Adrenal gland (tissue), 7 donors: ENCODE measurements around a stretch of chr21.

GRCh38 chr21:44989444-44989981 is 49.7 kb downstream of the SLX9 start:
- PRO-cap, 3 experiments: no peak in any of the 3 experiments
- RAMPAGE, long total RNA, 4 experiments: no peak in any of the 4 experiments
- RRBS: no CpG with 5 or more reads among the region's 8 CpGs

DNA sequence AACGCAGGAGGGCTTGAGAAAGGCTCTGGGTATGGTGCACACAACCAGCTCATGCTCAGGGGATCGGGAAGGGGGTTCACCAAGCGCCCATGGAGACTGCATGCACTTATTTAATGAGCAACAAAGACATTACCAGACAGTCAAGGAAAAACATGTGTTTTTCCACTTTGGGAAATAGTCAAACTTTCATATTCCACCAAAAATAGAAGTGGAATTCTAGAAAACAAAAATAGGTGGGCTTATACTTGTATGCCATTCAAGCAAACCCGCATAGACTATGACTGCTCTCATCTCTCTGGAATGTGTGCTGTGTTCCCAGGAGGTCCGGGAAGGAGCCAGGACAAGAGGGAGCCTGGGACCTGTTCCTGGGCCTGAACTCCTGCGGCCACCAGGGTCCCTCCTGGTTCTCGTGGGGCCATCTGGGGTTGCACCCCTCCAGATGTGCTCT is 9.9 kb upstream of the ADARB1 start:
- PRO-cap, 3 experiments: no peak in any of the 3 experiments
- RAMPAGE, long total RNA, 4 experiments: no peak in any of the 4 experiments
- RRBS: no CpG with 5 or more reads among the region's 7 CpGs

DNA sequence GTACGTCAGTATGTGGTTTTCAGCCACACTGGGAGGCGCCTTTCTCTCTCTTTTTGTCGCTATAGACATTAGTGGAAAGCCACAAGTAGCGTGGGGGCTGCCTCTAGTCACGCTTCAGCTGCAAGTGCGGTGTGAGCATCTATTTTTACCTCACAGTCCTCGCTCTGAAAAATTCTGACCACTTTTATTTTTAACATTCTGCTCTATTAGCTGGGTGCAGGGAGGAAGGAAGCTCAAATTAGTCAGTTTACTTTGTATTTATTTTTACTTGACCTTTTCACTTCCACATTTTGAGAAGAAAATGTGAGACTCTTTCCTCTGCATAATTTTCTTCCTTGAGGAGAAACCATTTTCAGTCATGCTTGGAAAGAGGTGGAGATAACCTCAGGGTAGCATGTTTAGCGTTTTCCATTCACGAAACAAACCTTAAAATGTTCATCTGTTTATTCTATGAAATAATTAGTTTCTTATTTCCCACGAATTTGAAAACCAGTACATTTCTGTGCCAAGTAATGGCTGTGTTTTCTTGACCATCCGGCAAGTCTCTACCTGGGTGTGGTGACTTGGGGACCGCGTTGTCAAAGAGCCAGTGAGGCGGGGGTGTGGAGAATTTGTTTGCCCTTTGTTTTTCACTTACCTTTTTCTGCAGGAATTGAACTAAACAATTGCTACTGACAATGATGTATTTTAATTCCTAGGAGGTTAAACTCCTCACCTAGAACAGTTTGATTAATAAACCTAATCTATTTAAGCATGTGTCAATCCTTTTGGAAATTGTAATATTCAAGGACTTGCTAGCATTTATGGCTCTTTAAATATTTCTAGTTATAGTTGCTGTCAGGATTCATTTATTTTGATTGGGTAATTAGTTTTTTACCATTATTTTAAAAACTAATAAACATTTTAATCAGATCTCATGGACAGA is 35.7 kb downstream of the ADARB1 start:
- PRO-cap, 3 experiments: no peak in any of the 3 experiments
- RAMPAGE, long total RNA, 4 experiments: no peak in any of the 4 experiments
- RRBS: no CpG with 5 or more reads among the region's 14 CpGs

DNA sequence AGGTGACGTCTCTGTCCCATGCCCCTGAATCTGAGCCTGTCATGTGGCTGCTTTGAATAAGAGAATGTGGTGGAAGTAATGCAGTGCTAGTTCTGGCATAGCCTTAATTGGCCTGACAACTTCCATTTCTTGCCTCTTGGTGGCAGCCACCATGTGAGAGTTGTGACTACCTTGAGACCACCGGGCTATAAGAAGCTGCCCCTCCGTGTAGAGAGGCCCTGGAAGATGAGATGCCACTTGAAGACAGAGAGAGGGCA is 95.4 kb downstream of the POFUT2 start:
- PRO-cap, 3 experiments: no peak in any of the 3 experiments
- RAMPAGE, long total RNA, 4 experiments: no peak in any of the 4 experiments
- RRBS: no CpG with 5 or more reads among the region's 3 CpGs

- PRO-cap, 3 experiments: peak in 1 of 3 experiments; most common minus-strand start chr21:45251564 (in 1)
- RAMPAGE, long total RNA, 4 experiments: no peak in any of the 4 experiments
- RRBS: no CpG with 5 or more reads among the region's 5 CpGs
Observed at GRCh38 chr21:45251408-45251739, 36.3 kb downstream of the POFUT2 start.

DNA sequence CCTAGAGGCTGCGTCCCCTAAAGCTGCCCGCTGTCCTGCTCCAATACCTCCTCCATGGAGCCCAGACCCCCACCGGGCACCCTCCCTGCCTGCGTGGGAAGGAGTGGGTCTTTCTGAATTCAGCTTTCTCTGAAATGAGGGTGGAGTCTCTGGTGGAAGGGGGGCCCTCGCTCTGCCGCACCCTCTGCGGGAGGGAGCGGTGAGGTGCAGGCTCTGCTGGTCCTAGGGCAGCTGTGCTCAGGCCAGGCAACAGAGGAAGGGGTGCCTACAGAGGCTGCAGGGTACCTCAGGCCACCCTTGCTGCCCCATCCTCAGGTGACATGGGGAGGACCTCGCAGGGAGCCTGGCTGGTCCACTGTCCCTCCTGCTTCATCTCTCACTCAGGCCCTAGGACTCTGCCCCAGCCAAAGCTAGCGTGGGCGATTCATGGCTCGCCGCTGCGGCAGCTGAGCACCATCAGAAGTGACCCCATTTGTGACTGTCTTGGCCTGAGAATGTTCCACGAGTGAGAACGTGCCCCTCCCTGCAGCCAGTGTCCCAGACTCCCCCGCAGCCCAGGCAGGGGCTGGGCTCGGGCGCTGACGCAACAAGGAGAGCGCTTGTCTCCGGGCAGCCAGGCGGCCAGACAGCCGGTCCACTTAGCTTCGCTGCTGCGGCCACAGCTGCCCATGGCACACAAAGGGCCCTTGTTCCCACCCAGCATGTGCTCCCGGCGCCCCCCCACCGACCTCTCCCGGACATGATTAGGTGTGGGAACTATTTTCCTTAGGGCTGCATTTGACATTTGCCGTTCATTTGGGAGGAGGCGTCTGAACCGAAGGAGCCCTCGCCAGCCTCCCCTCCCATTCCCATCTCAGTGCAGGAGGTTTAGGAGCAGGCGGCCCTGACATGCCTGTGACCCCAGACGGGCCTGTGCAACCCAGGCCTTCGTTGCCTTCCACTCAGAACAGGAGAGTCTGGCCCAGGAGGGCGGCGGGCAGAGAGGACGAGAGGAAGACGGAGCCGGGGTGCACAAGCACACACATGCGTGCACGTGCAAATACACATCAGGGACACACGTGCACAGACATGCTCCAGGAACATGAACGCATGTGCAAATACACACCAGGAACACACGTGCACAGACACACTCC is 19.2 kb upstream of the POFUT2 start:
- PRO-cap, 3 experiments: peak in 3 of 3 experiments; most common plus-strand start position 602 of the sequence (in 1); most common minus-strand start position 378 of the sequence (in 2)
- RAMPAGE, long total RNA, 4 experiments: no peak in any of the 4 experiments
- RRBS: 24% methylated on average over 12 of the region's 47 CpGs

DNA sequence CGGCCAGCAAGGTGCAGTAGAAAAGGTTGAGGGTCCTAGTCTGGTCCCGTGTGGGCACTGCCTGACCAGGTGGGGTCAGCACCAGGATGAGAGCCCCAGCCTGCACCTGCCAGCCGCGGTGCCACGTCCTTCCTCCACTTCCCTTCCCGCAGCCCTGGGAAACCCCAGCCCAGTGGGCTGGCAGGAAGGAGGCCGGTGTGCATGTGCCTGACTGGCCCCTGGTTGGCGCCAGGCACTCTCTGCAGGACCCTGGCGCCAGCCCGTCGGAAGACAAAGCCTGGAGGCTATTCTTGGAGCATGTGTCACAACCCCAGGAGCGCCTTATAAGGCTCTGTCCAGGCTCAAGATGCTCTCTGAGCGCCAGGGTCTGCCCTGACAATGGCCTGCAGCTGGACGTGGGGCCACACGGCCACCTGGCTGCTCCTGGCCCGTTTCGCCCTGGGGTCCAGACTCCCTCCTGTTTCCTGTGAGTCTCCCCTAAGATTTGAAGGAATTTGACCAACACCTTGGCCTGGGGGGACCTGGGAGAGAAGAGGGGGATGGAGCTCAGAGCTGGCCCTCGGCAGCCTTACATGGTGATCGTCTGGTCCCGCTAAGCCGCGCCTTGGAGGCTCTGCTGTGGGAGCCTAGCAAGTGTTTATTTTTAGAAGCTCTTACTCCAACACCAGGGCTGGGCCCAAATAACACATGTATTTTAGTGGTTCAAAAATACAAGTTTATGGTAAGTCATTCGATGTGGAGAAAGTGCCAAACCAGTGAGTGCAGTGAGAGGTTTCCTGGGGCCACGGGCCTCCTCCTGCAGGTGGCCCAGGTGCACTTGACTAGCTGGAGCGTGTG is 32.0 kb upstream of the POFUT2 start:
- PRO-cap, 3 experiments: peak in 3 of 3 experiments; most common plus-strand start position 375 of the sequence (in 3); most common minus-strand start position 134 of the sequence (in 1)
- RAMPAGE, long total RNA, 4 experiments: no peak in any of the 4 experiments
- RRBS: no CpG with 5 or more reads among the region's 25 CpGs

- PRO-cap, 3 experiments: no peak in any of the 3 experiments
- RAMPAGE, long total RNA, 4 experiments: no peak in any of the 4 experiments
- RRBS: no CpG with 5 or more reads among the region's 47 CpGs
Observed at GRCh38 chr21:45322096-45323380, 34.8 kb upstream of the POFUT2 start.

- PRO-cap, 3 experiments: no peak in any of the 3 experiments
- RAMPAGE, long total RNA, 4 experiments: no peak in any of the 4 experiments
- RRBS: no CpG with 5 or more reads among the region's 24 CpGs
Observed at GRCh38 chr21:45405327-45405492, 245 bp downstream of the COL18A1 start.

DNA sequence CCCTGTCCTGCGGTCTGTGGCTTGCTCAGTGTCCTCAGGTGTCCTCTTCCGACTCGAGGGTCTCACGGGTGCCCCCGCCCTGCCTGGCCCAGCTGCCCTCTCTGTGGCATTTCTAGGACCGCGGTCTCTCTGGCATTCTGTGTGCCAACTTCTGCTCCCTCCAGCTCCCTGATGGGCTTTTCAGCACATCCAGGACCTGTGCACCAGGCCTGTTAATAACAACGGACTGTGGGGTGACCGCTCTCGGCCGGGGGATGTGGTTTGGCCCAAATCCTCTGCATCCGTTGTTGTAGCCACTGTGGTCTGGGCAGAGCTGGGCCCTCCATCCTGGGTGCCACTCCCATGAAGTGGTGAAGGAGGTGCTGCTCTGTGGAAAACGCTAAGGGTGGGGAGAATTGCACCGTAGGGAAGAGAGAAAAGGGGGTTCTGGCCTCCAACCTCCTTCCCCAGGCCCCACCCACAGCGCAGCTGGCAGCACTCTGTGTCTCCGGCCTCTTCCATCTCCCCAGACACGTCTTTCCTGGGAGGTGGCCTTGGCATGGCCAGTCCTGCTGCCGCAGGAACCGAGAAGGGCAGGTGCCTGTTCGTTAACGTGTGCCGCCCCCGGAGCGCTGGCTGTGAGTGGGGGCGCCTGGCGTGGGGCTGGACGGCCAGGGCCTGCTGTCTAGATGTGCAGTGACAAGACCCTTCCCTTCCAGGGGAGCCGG is 12.6 kb downstream of the COL18A1 start:
- PRO-cap, 3 experiments: peak in 1 of 3 experiments; most common plus-strand start position 545 of the sequence (in 1)
- RAMPAGE, long total RNA, 4 experiments: no peak in any of the 4 experiments
- RRBS: 17% methylated on average over 8 of the region's 28 CpGs

DNA sequence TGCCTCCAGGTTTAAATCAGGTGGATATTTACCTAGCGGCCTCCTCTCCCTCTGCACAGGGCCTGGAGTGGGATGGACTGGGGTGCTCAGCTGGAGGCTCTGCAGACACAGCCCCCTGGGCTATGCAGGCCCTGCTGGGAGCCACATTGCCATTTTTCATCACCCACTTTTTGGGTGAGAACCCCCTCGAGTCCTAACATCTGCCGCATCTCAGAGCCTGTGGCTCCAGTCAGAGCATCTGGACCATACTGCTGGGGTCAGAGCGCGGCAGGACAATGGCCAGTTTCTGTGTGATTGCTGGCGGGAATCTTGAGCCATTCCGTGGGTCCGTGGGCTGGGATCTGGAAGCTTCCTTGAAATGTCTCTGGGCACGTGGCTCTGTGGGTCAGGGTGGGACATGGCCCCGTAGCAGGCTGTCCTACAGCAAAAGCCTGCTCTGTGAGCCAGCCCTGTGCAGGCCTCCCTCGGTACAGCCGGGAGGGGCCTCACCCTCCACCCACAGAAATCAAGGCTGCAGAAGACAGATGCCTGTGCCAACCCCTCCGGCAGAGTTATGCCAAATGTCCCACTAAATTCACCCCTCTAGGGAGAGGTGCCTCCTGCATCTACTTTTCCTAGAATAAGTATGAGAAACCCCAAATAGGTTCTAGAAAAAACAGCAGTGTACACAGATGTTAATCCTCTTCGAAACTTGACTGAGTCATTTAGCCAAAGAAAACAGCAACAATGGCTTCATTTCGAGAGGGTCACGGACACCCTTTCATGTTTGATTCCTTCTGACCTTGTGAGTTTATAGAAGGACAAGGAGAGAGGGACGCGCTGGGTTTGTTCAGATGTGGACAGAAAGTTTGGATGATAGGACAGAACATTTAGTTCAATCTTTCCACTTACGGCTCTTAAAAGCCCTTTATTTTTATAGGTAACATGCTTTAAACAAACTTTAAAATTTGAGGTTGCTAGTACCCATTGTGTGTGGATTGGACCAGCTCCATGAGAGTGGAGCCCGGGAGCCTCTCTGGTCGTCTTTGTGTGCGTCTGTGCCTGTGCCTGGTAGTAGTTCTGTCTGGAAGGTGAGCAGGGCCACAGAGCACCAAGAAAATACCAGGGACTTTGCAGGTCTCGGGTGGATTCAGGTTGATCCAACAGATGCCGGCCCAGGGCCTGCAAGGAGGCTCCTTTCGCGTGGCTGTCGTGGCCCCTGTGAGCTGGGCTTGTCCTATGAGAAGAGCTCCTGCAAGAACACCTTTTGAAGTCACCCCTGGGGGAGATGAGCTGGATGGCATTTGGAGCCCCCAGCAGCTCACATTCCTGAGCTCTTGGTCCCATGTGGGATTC is 27.9 kb downstream of the COL18A1 start:
- PRO-cap, 3 experiments: peak in 3 of 3 experiments; most common plus-strand start position 832 of the sequence (in 2); most common minus-strand start position 613 of the sequence (in 1)
- RAMPAGE, long total RNA, 4 experiments: no peak in any of the 4 experiments
- RRBS: 22% methylated on average over 2 of the region's 27 CpGs

DNA sequence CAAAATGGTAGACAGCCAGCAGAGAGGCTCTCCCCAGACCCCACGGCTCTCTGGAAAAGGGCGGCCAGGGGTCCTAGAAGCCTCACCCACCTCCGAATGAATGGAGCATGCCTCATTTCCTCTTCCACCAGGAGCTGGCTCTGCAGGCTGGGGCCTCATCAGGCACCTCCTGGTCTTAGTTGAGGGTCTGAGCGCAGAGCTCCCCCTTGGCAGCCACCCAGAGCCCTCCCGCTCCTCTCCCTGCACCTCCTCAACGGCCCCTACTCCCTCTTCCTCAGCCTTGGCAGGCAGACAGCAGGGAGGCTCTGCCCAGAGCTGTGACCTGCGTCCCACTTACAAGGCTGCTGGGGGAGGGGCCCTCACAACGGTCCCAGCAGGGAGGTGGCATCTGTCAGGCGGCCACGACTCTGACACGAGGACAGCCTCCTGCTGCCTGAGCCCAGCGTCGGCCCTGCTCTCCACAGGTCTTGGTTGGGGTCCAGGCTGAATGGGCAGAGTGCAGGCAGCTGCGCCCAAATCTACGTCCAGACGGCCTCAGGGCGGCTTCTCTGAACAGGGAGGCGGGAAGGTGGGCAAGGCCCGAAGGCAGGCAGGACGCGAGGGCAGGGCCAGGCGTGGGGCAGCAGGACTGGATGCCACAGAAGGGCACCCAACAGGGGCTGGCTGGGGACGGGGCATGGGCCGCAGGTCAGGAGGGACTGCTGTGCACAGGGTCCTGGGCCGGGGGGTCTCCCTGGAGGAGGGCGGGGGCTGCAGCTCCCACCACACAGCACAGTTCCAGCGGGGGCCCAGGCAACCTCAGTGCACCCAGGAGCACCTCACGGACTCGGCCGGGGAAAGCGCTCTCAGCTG is 7.6 kb downstream of the SLC19A1 start:
- PRO-cap, 3 experiments: peak in 3 of 3 experiments; most common plus-strand start position 461 of the sequence (in 2); most common minus-strand start position 307 of the sequence (in 2)
- RAMPAGE, long total RNA, 4 experiments: start-site peak on the minus strand in 1 of 4 experiments, centred at position 304 of the sequence, 18 reads per replicate
- RRBS: no CpG with 5 or more reads among the region's 31 CpGs

DNA sequence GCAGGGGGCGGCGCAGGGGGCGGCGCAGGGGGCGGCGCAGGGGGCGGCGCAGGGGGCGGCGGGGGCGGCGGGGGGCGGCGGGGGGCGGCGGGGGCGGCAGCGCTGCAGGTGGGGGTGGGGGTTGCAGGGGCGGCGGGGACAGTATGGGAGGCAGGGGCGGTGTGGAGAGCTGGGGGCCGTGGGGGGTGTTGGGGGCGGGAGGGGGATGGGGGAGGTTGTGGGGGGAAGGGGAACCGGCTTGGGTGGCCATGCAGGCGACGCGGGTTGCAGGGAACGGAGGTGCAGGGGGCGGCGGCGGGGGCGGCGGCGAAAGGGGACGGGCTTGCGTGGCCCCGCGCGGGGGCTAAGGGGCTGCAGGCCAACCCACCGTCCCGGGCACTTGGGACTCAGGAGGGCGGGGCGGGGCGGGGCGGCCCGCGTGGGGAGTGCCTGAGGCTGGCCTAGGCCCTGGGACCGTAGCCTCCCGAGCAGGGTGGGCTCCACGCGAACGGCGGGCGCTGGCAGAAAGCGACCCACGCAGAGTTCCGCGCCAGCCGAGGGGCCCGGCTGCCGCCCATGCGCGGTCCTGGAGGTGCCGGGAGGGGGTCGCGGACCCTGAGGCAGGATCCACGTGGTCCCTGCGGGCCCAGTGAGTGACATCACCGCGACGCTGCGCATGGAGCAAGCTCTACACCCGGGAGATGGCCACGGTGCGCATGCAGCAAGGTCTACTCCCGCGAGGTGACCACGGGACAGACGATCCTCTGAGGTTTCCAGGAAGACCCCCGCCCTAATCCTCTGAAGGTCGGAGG is 13.2 kb upstream of the SLC19A1 start:
- PRO-cap, 3 experiments: peak in 3 of 3 experiments; most common plus-strand start position 218 of the sequence (in 3); most common minus-strand start position 275 of the sequence (in 1)
- RAMPAGE, long total RNA, 4 experiments: start-site peak on the plus strand in 4 of 4 experiments, centred at positions 441 to 447 of the sequence, 12 to 27 reads per replicate
- RRBS: under 1% methylated on average over 9 of the region's 81 CpGs

DNA sequence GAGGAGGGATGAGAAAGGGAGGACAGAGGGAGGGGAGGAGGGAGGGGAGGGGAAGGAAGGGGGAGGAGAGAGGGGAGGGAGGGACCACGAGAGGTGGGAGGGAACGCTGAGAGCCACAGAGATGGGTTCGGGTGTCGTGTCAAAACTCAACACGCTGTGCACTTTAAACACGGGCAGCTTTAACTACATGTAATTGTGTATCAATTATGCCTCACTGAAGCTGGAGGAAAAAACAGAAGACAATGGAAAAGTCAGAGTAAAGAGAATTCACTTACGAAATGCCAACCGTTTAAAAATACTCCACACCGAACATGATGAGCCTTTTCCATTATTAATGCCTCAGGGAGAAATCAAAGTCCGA is 35.9 kb upstream of the PCBP3 start:
- PRO-cap, 3 experiments: no peak in any of the 3 experiments
- RAMPAGE, long total RNA, 4 experiments: no peak in any of the 4 experiments
- RRBS: no CpG with 5 or more reads among the region's 10 CpGs

- PRO-cap, 3 experiments: no peak in any of the 3 experiments
- RAMPAGE, long total RNA, 4 experiments: no peak in any of the 4 experiments
- RRBS: no CpG with 5 or more reads among the region's 12 CpGs
Observed at GRCh38 chr21:45638566-45639563, 4.7 kb upstream of the PCBP3 start.

DNA sequence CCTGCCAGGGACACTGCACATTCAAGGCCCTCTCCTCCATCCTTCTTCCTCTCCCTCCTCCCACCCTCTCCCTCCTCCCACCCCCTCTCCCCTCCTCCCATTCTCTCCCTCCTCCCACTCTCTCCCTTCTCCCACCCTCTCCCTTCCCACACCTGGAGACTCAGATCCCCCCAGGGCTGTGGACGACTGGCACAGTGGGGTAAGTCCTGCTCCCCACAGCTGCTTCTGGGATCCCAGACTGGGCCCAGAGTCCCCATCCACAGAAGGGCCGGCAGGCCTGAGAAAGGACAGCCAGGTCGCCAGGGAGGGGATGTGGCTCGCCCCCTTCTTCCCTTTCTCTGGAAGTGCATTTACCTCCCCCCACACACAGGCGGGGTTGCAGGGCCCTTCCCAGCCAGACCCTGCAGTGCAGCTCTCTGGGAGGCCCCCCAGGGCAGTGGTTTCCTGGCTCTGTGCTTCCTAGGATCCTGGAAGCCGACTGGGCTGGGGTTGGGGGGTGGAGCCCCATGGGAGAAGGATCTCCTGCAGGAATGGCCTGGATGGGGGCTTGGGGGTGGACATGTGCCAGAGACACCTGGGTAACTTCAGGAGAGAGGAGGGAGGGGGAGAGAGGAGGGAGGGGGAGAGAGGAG is 4.3 kb upstream of the COL6A1 start:
- PRO-cap, 3 experiments: no peak in any of the 3 experiments
- RAMPAGE, long total RNA, 4 experiments: no peak in any of the 4 experiments
- RRBS: no CpG with 5 or more reads among the region's 6 CpGs

GRCh38 chr21:46031690-46031889 is 50.0 kb downstream of the COL6A1 start:
- PRO-cap, 3 experiments: no peak in any of the 3 experiments
- RAMPAGE, long total RNA, 4 experiments: no peak in any of the 4 experiments
- RRBS: no CpG with 5 or more reads among the region's 8 CpGs

DNA sequence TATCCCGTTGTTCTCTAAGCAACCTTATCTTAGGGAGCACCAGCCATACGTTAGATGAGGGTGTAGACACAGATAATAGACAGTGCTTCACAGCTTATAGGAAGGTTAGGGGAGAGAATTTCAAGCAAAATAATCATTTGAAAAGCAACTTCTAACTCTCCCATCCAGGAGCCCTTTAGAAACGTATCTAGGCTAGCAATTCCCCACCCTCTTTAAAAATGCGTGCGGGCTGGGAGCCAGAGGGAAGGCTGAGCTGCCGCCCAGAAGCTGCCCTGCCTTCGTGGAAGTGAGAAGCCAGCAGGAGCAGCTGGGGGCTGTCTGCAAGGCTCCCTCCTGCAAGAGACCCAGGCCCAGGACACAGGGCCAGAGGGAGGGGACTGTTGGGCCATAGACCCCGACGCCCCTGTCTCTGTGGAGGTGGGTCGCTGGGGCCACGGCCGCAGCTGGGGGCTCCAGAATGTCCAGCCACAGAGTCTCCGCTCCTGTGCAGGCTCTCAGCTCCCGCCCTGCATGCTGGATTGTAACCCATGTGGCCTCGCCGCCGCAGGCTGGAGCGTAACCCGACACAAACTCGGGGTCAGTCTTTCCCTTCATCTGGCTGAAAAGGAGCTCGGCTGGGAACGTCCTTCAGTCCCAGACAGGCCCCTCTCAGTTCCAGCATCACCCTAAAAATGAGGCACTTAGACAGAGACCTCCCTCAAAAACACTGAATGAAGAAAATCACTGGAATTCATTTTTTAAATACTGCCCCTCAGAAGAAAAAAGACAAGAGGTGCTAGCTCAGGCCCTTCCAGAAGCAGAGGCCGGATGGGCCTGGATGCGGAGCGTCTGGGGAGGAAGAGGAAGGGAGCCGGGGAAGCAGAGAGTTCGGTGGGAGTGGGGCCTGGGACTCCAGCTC is 31.0 kb upstream of the COL6A2 start:
- PRO-cap, 3 experiments: no peak in any of the 3 experiments
- RAMPAGE, long total RNA, 4 experiments: no peak in any of the 4 experiments
- RRBS: 88% methylated on average over 4 of the region's 27 CpGs

DNA sequence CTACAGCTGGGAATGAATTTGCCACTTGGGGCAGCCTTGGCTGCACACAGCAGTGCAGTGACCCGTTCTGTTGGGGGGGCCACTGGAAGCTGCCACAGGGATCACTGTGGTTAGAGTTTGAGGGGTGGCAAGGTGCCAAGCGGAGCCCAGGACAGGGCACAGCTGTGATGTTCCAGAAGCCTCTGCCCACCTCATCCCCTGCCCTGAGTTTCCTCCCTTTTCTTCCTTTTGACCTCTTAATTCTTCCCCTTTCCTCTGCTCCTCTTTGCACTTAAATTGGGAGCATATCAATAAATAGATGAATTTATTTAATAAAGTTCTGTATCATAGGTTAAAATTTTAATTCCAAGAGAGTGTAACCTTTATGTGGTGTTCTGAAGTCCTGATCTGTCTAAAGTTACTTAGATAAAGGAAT is 17.2 kb downstream of the COL6A2 start:
- PRO-cap, 3 experiments: no peak in any of the 3 experiments
- RAMPAGE, long total RNA, 4 experiments: no peak in any of the 4 experiments
- RRBS: no CpG with 5 or more reads among the region's 2 CpGs

DNA sequence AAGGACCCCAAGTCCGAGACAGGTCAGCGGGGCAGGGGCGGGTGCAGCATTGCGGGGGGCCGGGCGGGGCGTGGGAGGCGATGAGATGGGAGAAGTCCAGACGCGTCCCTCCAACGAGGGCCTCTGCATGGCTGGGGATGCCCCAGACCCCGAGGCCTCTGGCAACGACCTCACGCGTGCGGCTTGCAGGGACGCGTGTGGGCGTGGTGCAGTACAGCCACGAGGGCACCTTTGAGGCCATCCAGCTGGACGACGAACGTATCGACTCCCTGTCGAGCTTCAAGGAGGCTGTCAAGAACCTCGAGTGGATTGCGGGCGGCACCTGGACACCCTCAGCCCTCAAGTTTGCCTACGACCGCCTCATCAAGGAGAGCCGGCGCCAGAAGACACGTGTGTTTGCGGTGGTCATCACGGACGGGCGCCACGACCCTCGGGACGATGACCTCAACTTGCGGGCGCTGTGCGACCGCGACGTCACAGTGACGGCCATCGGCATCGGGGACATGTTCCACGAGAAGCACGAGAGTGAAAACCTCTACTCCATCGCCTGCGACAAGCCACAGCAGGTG is 27.8 kb downstream of the COL6A2 start:
- PRO-cap, 3 experiments: no peak in any of the 3 experiments
- RAMPAGE, long total RNA, 4 experiments: no peak in any of the 4 experiments
- RRBS: no CpG with 5 or more reads among the region's 53 CpGs